ENCODE measurements around a stretch of chr22.

DNA sequence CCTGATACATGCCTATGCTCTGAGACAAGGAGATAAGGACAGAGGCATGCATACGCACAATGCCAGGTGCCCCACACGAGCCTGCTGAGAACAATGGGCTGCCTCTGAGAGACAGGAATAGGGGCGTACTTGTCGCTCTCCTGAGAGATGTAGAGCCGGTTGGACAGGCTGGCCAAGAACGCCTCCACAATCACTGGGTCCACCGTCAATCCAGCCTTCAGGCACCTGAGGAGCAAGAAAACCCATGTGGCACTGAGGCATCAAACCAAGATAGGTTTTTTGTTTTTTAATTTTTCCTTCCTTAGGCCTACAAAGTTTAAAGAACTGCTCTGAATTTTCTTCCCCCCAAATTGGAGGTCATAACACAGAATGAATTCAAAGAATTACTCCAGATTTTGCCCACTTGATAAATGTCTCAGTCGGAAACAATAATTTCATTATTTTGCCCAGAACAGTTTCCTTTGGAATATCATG is 25.7 kb downstream of the SERPIND1 start:
- RRBS, result no CpG with 5 or more reads among the region's 8 CpGs

GRCh38 chr22:20819656-20819990 is 39.0 kb downstream of the PI4KA start:
- RRBS, result no CpG with 5 or more reads among the region's 8 CpGs

DNA sequence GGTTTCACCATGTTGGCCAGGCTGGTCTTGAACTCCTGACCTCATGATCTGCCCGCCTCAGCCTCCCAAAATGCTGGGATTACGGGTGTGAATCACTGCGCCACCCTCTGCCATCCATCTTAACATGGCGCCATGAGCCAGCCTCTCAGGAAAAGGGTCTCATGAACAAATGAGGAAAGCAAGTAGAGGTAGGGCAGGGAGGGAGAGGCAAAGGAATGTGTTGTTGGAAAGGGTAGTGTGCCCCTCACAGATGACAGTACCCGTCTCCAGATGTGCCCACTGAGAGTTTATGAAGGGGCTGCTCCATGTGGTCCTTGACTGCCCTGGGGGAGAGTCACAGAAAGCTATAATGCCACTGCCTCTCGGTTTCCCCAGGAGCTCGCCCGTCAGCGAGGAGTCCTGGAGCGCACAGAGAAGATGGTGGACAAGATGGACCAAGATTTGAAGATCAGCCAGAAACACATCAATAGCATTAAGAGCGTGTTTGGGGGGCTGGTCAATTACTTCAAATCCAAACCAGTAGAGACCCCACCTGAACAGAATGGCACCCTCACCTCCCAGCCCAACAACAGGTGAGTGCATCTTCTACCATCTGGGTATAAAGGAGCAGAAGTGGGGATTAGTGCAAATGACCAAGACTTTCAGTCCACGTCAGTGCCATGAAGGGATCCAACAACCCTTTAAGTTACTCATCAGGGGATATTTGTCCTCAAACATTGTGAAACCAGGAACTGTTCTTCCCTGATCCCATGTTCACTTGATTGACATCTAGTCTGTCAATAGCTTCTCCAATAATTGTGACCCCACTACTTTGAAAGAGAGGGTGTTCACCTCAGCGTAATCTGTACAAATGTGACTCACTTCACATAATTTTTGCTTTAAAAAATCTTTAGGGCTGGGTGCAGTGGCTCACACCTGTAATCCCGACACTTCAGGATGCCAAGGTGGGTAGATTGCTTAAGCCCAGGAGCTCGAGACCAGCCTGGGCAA is 11.4 kb downstream of the SNAP29 start:
- RRBS, result no CpG with 5 or more reads among the region's 15 CpGs

GRCh38 chr22:20889044-20889579 is 28.1 kb upstream of the CRKL start:
- RRBS, result no CpG with 5 or more reads among the region's 3 CpGs

- RRBS, result no CpG with 5 or more reads among the region's 7 CpGs
Observed at GRCh38 chr22:20946152-20946974, 20.7 kb upstream of the AIFM3 start.

GRCh38 chr22:20989874-20990161 is 7.7 kb downstream of the LZTR1 start:
- RRBS, result no CpG with 5 or more reads among the region's 6 CpGs

DNA sequence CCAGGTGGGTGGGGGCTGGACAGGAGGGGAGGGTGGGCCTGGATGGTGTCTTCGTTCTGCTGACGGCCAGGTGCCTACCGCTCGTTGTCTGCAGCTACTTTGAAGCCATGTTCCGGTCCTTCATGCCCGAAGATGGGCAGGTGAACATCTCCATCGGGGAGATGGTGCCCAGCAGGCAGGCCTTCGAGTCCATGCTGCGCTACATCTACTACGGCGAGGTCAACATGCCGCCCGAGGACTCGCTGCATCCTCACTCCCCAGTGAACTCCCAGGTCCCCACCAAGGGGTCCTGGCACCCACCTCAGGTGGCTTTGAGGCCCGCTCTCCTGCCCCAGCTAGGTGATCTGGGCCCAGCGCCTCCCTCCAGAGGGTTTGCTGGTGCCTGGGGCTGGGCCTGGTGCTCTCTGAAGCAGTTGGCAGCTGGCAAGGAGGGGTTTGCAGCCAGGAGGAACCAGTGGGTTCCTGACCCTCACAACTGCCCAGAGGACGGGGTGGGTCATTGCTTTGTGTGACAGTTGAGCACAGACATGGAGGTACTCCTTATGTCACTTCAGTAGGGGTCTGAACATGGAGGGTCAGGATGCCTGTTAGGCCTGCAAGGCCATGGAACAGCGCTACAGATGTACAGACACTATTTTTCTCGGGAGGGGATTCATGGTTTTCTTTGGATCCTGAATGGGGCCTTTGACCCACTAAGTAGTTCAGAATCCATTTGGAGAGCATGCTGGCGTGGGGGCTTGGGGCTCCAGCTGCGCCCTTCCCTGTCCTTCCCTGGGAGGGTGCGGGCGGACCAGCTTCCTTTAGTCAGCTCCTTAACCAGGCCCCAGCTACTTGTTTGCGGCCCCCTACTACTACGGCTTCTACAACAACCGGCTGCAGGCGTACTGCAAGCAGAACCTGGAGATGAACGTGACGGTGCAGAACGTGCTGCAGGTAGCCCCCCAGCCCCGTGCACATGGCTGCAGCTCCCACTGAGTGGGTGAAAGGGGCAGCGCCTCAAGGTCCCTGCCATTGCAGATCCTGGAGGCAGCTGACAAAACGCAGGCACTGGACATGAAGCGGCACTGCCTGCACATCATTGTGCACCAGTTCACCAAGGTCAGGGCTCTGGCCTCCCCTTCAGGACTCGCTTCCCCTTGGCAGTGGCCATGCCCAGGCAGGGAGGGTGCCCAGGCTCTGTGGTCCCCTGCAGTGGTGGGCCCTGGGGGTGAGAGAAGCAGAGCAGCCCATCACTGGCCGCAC is 5.6 kb downstream of the THAP7 start:
- RRBS, result no CpG with 5 or more reads among the region's 36 CpGs

- RRBS, result 2% methylated on average over 8 of the region's 44 CpGs
Observed at GRCh38 chr22:21014042-21014512, 888 bp upstream of the P2RX6 start.

DNA sequence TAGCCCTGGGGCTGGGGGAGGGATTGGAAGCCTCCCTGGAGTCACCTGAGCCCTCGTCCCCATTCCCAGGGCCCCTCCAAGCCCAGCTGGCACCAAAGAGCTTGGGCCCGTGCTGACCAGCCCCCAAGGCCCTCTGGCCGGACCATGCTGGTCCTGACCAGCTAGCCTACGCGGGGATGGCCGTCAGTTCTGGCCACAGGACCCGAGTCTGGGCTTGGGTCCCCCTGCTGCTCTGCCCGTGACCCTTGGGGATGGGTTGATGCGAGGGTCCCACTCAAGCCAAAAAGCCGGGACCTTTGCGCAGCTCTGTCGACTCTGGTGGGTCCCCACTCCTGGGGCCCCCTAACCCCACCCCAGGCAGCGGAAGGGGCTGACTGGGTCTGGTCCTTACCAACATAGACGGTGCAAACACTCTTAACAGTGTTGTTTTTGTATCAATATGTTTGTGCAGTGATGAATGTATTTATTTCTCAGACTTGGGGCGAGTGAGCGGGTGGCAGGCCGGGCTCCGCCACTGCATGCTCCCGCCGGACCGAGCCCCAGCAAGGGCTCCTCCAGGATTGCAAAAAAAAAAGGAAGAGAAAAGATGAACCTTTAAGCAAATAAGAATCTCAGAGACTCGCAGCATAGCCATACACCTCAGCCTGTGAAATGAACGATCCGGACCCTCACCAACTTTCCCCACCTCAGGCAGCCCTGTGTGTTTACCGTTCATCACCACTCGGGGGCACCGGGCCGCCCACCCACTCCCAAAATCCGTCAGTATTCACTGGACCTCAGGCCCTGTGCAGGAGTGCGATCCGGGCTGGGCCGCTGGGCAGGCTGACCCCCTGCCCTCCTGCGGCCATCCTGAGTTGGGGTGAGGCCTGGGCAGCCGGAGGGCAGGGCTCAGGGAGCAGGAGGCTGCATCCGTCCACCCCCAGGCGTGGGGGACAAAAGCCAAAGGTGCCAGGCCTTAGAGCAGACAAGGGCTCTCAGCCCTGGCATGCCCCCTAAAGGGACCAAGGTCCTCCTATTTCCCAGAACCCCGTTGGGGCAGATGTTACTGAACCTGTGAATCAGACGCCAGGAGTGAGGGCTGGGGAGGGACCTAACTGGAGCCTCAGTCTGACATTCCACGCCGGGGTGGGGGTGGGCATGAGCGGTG is 17.1 kb upstream of the TMEM191C start:
- RRBS, result 83% methylated on average over 16 of the region's 41 CpGs

DNA sequence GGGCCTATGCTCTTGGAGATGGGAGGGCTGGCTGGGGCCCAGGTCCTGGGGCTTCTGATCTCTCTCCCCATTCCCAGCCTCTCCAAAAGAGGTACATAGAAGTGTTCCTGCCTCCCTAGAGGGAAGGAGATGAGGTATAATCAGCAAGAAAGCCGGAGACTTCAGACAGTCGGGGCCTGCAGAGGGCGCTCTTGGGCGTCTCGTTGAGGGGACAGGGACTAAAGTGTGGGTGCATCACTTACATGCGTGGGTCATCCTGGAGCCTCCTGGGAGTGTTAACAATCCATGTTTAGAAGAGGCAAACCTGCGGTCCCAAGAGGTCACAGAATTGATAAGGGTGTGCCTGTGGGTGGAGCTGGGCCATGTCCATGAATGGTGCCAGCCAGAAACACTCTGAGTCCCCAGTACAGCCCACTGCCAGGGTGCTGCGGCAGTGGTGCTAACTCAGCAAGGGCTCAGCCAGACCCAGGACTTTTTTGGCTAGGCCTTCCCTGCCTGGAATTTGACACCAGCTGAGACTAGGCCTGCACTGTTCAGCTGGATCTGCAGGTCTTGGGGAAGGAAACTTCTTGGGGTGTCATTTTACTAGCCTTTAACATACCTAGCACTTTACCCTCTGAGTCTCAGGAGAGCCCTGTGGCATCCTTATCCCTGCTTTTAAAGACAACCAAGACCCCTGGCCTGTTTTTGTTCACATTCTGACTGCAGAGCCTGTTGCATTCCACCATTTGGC is 5.6 kb downstream of the YDJC start:
- RRBS, result no CpG with 5 or more reads among the region's 8 CpGs

DNA sequence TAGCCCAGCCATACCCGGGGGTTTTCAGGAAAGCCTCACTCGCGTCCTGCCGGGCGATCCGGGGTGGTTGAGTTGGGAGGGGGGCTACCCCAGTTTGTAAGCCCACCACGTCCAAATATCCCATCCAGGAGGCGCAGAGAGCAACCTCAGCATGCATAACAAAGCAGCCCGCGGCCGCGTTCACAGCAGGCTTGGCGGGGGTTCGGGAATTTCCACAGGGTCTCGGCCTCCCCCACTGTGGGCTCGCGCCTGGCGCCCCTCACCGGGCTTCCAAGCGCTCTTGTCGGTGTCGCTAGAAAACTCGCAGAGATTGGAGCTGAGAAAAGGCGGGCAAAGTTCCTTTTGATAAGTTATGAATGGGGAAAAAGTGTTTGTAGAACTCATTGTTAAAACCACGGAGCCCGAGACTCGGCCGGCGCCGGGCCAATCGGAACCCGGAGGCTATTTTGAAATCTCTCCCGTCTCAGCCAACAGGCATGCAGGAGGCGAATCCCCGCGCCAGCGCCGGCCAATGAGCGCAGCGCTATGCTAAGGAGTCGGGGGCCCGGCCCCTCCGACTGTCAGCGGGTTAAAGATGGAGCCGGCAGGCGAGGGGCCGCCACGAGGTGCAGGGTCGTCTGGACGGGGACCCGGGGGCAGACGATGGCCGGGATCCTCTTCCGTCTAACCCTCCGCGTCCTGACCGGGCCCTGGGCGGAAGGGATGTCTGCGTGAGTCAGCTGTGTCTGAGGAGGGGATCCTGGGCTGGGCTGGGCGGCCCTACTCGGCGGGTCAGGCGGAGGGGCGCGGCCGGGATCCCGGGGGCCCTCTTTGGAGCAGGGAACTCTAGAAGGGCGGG is 9.7 kb downstream of the SDF2L1 start:
- RRBS, result 2% methylated on average over 29 of the region's 68 CpGs

GRCh38 chr22:21657374-21658423 is 8.1 kb upstream of the PPIL2 start:
- RRBS, result 7% methylated on average over 50 of the region's 103 CpGs

DNA sequence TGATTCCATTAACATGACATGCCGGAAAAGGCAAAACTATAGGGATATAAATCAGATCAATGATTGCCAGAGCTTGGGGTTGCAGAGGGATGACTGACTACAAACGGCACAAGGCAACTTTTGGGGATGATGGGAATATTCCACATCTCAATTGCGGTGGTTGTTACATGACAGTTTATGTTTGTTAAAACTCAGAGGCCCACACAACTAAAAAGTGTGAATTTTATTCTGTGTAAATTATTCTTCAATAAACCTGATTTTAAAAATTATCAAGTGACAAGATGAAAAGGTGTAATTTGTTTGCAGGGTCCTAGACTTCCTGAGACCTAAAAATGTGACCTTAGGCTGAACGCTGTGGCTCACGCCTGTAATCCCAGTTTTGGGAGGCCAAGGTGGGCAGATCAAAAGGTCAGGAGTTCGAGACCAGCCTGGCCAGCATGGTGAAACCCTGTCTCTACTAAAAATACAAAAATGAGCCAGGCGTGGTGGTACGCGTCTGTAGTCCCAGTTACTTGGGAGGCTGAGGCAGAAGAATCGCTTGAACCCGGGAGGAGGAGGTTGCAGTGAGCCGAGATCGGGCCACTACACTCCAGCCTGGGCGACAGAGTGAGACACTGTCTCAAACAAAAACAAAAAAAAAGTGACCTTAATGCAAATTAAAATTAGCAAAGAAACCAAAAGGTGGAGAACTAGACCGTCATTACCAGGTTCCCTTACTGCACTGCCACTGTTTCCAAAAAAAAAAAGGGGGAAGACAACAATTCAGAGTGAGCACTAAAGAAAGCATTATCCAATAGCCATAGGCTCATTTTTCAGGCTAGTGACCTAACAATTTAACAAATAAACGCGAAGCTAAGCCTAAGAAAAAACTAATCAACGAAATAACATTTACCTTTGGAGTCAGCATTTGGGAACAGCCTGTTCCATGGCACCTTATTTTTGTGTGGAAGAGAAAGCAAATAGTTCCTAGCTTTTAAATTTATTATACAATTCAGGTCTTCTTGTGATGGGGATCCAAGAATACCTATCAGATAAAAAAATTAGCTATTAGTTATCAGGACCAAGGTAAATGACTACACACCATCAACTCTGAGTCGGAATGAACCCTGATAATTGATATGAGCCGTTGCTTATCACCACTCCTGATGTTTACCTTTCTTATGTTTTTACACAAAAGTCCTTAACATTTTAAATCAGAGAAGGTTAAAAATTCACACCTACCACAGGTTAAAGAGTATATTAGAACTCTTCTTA is 52.2 kb upstream of the YPEL1 start:
- RRBS, result no CpG with 5 or more reads among the region's 20 CpGs

- RRBS, result no CpG with 5 or more reads among the region's 6 CpGs
Observed at GRCh38 chr22:21813802-21814240, 53.6 kb downstream of the MAPK1 start.

DNA sequence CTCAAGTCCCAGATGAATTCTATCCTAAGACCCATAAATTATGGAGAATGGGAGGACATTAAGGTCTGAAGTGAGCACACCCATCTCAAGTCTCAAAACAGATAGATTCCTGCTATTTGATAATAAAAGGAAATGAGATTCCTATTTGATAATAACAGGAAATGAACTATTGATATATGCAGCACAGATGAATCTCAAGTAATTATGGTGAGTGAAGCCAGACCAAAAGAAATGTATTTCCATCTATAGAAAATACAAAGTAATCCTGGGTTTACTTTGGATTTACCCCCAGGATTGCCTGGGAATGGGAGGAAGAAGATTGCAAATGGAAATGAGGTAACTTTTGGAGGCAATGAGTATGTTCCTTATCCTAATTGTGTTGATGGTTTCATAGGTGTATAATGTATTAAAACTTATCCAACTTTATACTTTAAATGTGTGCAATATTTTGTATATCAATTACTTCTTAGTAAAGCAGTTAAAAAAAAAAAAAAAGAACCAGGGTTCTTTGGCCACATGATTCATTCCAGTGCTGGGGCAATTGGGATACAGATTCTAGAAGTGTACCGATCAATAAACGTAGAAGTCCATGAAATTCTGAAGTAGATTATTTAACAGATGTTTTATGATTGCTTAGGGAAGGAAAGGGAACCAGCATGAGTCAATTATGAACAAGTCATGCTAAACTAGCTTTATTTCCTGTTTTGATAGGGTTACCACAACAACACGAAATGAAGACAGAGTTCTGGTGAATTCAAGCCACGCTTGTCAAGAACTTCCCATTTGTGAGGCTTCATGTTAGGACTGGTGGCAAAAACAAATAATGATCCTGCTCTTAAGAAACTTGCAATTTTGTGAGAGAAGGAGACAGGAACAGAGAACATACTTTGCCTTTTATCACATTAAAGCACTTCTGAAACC is 51.1 kb downstream of the MAPK1 start:
- RRBS, result no CpG with 5 or more reads among the region's 4 CpGs

DNA sequence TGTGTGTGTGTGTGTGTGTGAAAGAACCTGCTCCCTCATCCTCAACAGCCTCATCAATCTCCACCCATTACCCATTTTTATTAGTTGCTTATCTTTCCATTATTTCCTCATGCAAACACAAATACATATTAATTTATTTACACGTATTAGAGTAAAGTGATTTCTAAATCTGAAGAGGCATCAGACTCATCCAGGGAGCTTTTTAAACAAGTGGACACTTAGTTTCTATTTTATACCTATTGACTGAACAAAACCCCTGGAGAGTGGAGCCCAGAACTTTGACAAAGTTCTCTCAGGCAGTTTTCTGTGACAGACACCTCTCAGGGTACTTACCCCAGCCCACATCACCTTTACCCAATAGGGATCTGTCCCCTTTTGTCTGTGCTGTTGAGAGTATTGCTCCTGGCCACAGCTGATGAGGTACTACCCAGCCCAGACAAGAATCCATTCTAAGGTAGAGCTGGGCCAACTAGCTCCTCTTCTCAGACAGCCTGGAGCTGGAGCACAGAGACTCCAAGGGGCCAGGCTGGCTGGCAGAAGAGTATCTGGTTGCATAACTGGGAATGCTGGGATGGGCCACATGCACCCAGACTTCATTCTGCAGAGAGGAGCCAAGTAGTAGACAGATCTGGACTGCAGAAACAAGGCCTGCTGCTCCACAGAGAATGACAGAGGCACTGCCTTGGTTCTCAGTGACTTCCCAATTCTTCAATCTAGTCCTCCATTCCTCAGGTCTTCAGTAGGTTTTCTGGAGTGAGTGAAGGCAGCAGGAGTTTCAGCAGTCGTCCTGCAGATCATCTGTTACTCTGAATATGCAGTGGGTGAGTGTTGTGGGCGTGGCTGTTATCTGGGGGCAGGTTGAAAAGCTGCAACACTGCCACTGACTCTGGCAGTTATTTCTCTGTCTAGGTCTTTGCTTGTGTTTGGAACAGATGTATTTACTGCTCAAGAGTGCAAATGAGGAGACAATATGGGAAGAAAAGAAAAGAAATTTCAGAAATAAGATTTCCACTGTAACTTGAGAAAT is 35.2 kb downstream of the MAPK1 start:
- RRBS, result no CpG with 5 or more reads among the region's 3 CpGs

- RRBS, result no CpG with 5 or more reads among the region's 10 CpGs
Observed at GRCh38 chr22:21836205-21836643, 31.2 kb downstream of the MAPK1 start.

- RRBS, result no CpG with 5 or more reads among the region's 6 CpGs
Observed at GRCh38 chr22:21858260-21859001, 9.0 kb downstream of the MAPK1 start.

DNA sequence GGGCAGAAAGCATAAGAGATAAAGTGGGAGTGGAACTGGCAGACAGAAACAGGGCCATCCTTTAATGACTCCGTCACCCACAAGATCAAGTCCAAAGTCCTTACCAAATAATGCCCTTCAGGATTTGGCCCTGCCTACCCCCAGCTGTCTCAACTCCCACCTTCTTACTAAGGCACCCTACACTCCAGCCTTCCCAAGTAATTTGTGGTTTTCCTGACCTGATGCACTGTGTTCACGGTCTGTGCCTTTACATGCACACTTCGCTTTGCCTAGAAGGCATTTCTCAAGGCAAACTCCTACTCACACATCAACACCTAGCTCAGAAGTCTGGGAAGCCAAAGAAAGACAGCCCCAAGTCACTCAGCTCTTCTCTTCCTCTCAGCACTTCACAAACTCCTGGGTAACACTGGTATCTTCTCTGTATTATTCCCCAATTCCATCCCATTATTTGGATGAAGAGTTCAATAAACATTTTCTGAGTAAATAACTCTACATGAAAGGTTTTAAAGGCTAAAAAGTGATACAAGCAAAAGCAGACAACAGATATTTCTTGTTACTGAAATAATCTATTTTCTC is 5.9 kb downstream of the MAPK1 start:
- RRBS, result no CpG with 5 or more reads among the region's 3 CpGs

- RRBS, result no CpG with 5 or more reads among the region's 12 CpGs
Observed at GRCh38 chr22:21939233-21939777, 13.3 kb downstream of the PPM1F start.